Neural cell (in vitro differentiated cells): ENCODE results near the genes TBC1D2B and SH2D7.

DNA sequence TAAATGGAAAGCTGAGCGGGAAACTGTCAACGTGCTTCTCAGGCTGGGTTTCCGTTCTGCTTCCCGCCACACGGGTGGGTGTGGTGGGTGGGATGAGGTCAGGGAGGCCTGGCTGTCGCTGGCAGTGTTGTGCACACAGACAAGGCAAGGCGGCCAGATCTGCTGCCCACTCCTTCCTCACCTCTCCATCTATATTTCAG is 110.3 kb downstream of the TMEM266 start:
- RAMPAGE, long total RNA = no peak

DNA sequence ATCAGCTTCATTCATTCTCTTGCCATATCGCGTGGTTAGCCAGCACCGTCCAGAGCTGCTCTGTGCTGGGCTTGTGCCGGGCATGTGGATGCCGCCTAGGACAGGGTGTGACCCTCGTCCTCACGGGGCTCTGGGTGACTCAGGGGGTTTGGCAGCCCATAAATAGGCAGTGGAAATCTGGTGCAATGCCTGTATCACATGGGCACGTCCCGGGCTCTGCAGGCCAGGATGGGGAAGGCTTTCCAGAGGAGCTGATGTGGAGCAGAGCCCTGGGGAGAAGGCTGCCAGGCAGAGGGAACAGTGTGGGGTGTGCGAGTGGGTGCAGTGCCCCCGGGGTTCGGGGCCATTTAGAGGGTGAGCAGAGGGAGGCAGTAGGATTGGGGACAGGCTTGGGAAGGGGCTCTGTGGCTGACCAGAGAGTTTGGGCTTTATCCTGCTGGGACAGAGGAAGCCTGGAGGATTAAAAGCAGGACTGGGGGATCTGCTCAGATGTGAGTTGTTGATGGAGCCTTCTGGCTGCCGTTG is 118.0 kb downstream of the TMEM266 start:
- RAMPAGE, long total RNA = no peak

- RAMPAGE, long total RNA = no peak
Measured at GRCh38 chr15:76724724-76725241, 180.4 kb downstream of the SCAPER start.

DNA sequence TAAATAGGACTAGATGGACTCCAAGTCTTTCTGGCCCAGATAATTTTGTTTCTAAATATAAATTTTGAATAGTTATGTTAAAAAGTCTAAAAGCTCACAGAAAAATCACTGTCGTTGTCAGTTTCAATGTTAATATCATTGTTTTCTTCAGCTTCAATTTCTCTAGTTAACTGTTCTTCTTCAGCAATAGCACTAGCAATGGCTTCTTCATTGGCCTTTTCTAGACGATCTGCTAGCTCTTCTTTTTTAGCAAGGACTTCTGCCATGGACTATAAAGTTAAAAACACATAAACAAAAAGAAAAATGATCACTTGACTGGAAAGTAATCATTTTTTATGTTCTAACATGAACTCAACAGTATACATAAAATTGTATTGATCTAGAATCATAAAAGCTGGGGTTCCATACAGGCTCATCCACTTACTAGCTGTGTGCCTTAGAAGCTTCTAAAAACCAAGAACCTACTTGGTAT is 138.3 kb downstream of the SCAPER start:
- RAMPAGE, long total RNA = no peak

- RAMPAGE, long total RNA = no peak
Measured at GRCh38 chr15:76996391-76997542, 1.8 kb downstream of the PSTPIP1 start.

DNA sequence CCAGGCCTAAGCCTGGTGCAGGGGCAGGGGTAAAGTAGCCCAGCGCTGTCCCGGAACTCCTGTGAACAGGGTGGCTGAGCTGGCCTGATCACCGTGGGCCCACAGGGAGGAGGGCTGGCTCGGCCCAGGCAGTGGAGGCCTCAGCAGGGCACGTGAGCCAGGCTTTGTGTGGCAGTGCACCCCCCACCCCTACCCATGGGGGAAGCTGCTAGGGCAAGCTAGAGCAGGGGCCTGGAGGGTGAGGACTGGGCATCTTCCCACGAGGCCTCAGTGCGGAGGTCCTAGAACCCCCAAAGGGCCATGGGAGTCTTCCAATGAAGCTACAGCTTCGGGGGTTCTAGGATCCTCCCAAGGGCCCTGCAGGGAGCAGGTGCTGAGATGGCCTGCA is 36.0 kb downstream of the TSPAN3 start:
- RAMPAGE, long total RNA = no peak

DNA sequence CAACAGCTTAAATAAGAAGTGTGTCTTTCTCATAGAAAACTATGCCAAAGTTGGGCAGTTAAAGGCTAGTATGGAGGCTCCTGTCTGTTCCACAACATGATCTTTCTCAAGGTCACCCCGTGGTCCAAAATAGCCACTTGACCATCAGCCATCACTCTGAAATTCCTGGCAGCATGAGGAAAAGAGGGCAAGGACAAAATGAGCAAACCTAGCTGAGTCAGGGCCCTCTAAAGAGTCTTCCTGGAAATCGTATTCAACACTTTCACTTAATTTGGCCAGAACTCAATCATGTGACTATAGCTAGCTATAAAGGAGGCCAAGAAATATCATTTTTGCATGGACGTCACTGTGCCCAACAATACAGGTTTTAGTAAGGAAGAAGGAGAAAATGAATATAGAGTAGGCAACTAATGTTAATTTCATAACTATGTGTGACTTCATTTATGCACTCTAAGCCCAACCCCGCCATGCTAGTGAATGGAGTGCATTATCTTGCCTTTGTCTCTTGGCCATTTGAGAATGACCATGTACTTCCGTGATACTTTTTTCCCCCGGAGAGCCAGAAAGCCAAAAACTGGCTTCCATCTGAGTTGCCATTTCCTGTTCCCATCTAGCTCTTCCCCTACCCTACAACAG is 66.3 kb downstream of the HMG20A start:
- RAMPAGE, long total RNA = no peak

- RAMPAGE, long total RNA = no peak
Measured at GRCh38 chr15:77507153-77508268, 86.8 kb downstream of the HMG20A start.

GRCh38 chr15:77541208-77542265 is 91.2 kb downstream of the LINGO1 start:
- RAMPAGE, long total RNA = no peak

GRCh38 chr15:77568781-77569227 is 63.9 kb downstream of the LINGO1 start:
- RAMPAGE, long total RNA = no peak

DNA sequence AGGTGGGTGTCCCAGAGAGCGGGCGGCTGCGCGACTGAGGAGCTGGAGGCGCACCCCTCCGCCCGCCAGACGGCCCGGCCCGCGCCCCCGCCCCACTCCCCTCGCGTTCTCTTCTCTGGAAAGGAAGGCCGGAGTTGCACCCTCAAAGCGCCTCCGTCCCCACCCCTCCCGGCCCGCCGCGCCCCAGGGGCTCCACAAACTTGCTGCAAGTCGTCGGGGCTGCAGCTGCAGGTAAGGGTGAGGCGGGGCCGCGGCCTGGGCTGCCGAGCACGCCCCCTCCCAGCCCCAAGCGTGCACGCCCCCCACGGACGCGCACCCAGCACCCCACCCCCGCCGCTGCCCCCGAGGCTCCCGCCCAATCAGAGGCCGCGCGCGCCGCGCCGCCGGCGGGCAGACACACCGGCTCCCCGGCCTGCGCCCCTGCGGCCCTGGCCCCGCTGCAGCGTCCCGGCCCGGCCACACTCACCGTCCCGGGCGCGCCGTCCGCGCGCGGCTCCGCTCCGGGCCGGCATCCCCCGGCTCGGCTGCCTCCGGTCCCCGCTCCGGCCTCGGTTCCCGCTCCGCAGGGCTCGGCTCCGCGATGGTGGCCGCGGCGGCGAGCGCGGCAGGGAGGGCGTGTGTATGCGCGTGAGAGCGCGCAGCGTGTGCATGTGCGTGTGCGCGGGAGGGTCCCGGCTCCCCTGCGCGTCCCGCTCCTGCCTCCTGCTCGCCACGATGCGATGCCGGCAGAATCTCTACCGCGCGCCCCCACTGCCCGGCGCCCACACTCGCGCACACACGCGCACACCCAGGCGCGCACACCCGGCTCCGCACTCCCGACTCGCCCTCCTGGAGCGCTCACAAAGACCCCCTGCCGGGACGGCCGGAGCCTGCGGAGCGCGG is 186.3 kb upstream of the LINGO1 start:
- RAMPAGE, long total RNA = no peak

DNA sequence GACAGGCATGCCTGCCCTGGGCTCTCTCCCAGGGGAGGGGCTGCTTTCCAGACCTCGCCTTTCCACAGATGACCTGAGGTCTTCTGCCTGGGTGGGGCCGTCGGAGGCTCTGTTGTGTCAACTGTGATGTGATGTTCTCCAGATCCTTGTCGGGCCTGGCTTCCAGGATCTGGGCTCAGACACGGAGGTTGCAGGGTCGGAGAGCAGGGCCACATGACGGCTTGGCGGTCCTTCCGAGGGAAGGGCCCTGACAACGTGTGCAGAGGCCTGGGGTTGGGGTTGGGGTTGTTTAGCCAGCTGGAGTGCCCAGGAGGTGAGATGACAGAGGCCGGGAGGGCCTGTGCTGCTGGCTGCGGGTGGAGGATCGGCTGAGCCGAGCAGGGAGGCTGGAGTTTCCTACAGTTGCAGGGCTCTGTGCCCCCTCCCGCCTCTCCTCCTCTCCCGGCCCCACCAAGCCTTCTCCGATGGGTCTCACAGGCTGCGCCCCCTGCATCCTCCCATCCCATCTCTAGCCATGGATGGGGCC is 101.9 kb downstream of the TBC1D2B start:
- RAMPAGE, long total RNA = no peak

GRCh38 chr15:77991660-77992948 is 85.4 kb downstream of the TBC1D2B start:
- RAMPAGE, long total RNA = no peak

GRCh38 chr15:78000640-78001498 is 76.6 kb downstream of the TBC1D2B start:
- RAMPAGE, long total RNA = no peak

- RAMPAGE, long total RNA = no peak
Measured at GRCh38 chr15:78048495-78049054, 28.9 kb downstream of the TBC1D2B start.

GRCh38 chr15:78050588-78050904 is 27.0 kb downstream of the TBC1D2B start:
- RAMPAGE, long total RNA = no peak

GRCh38 chr15:78063777-78064472 is 13.6 kb downstream of the TBC1D2B start:
- RAMPAGE, long total RNA = no peak

GRCh38 chr15:78076914-78078101 is at the start of gene TBC1D2B:
Gene TBC1D2B, minus strand, starts transcription at chr15:78077711.
- RAMPAGE, long total RNA = no peak

GRCh38 chr15:78092362-78092694 is at the start of gene SH2D7:
Gene SH2D7, plus strand, starts transcription at chr15:78092561.
- RAMPAGE, long total RNA = no peak

- RAMPAGE, long total RNA = no peak
Measured at GRCh38 chr15:78203114-78203847, 31.1 kb downstream of the ACSBG1 start.